Glomerular endothelial cell (primary cell): ENCODE results near the genes NDN, HERC2 and NSMCE3.

DNA sequence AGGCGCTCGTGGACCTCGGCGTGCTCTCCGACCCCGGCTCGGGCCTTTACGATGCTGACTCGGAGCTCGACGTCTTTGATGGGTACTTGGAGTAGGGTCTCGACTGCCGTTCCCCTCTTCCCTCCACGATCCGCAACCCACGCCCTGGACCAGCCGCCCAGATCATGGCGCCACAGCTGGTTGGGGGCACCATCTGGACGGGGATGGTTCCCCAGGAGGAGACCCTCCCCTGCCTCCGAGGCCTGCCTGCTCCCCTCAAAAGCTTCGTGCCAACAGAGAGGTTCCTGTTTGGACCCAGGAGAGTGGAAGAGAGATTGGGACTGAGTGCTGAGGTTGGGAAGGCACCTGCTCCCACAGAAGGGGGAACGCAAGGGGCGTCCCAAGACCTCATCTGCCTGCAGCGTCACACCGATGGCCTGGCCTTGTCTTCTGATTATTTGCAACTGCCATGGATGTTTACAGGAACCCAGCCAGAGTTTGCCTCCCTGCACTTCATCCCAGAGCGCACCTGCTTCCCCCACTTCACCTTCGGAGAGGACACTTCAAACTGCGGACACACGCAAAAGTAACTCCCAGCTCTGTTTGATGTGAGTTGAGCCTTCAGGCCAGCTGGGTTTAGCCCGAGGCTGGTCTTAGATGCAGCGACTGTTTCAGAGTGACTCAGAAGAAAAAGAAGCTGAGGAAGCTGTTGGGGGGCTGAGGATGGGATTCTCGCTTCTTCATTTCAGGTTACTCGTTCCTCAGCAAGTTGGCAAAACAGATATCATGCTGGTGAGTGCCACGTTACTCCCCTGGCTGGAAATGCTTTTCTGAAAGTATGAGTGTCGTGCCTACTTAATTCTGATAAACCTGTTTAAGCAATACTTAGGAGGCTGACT, 71.1 kb upstream of the NIPA1 start:
- RAMPAGE, long total RNA = no peak

DNA sequence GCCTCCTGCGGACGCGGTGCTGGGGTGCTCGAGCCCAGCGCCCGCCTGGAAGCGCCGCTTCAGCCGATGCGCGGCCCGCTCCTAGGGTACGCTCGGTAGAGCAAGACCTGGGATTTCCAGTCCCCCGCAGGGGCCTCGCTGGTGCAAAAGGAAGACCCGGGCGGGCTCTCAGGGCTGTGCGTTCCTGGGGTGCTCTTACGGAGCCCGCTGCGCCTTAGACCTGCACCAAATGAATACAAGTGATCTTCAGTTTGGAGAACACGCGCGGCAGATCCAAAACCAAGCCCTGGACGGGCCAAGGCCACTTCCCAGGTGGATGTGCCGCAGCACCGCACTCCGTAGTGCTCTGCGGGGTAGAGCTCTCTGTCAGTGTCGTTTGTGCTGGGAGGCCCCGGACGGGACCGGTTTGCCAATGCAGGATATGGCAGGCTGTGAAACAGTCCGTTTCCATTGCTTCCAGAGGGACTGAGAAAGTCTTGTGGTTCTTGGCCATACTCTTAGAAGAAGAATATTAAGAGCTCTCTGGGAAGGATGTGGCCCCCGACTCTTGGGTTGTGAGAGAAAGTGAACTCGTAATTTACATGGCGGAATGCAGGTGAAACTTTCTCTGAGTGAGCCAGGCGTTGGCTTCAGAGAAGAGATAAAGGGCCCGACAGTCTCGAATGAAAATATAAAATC, 918 bp downstream of the NIPA1 start:
- RAMPAGE, long total RNA = no peak

DNA sequence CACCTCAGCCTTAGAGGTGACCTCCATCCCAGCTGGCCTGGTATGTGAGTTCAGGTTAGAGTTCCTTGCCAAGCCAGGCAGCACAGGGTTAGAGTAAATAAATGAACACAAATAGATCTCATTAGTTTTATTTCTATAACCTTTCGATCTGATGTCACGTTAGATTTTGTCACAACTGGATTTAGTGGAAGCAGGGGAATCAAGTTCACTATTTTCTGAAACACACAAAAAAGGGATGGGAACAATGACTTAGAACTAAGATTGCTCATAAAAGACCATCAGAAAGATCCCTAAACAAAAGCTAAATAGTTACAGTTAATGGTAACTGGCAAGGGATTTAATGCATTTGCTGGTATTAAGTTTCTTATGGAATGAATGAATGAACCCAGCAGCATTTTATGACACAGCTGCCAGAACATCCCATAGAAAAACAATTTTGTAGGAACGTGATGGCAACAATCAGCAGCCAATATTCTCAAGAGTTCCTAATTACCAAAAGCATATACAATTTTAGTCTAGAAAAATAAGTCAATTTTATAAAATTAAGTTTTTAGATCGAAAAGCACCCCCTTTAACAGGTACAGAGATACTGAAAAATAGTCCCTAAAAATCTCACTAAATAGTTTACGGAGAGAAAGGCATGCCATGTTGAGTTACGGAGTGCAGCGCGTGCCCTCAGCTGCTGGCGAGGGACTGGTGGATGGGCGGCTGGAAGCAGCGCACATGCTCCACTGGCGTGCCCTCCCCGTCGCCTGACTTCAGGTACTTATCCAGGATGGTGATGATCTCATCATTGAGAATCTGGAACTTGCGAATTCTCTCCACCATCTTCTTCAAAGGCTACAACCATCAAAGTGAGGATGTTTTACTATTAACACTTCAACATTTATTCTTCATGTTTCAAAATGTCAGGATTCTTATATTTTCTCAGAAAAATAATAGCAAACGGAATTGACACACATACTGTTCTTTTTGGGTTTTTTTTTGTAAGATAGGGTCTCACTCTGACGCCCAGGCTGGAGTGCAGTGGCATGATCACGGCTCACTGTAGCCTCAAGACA, 31.2 kb downstream of the NIPA2 start:
- RAMPAGE, long total RNA = no peak

DNA sequence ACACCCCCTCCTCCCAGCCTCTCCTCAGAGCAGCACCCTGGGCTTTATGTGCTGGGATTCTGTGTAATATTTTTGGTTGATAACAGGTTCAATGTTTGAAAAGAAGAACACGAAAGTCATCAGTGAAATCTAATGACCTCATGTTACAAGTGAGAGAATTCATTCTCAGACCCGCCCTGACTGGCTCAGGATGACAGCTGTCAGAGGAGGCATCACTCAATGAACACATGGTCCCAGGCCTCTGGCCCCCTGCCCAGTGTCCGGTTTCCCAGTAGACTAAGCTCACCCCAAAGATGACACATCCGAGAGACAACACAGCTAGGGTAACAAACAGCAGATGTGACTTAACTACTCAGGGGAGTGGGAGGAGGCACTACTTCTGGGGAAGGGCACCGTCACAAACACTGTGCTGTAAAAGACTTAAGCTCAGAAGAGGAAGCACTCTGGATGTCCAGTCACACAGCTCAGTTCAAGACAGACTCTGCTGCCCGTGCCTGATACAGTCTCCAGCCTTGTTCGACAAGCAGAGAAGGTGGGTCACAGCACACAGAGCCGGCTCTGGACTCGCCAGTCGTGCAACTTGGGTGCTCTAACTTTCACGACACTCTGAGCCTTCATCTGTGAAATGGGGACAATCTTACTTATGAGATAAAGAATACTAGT, 49.0 kb downstream of the NIPA2 start:
- RAMPAGE, long total RNA = no peak

GRCh38 chr15:23512730-23513208, 52.7 kb upstream of the MKRN3 start:
- RAMPAGE, long total RNA = no peak

DNA sequence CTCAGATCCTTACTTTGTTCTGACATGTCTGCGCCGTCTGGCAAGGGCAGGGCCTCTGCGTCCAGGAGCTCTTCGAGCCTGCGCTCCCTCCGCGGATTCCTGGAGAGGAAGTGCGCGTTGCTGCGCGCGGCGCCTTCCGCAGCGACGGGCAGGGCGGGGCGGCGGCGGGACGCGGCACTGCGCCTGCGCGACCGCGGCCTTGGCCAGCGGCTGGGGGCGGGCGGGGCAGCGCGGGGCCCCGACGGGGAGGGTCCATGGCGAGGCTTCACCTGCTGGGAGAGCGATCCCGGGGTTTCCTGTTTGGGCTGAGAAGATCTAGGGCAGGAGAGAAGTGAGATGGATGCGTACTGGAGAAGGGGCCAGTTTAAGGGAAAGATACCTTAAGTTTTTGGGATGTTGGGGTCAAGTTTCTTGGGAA, at the start of gene NDN:
Gene NDN, minus strand, starts transcription at position 114 of the 418 bp plus-strand sequence.
- RAMPAGE, long total RNA = no peak

- RAMPAGE, long total RNA = no peak
Observed at GRCh38 chr15:24260944-24261311, 414.6 kb upstream of the NPAP1 start.

DNA sequence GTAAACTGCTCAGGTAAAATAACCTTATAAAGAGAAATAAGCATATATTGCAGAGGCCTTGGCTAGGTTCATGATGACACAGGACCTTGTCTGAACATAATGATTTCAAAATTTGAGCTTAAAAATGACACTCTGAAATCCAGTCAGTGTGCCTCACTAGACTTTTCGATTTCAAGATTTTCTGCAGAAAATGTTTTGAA, 27.0 kb downstream of the SNRPN start:
- RAMPAGE, long total RNA = no peak

GRCh38 chr15:25439136-25439442, 265 bp upstream of the UBE3A start:
- RAMPAGE, long total RNA = no peak

DNA sequence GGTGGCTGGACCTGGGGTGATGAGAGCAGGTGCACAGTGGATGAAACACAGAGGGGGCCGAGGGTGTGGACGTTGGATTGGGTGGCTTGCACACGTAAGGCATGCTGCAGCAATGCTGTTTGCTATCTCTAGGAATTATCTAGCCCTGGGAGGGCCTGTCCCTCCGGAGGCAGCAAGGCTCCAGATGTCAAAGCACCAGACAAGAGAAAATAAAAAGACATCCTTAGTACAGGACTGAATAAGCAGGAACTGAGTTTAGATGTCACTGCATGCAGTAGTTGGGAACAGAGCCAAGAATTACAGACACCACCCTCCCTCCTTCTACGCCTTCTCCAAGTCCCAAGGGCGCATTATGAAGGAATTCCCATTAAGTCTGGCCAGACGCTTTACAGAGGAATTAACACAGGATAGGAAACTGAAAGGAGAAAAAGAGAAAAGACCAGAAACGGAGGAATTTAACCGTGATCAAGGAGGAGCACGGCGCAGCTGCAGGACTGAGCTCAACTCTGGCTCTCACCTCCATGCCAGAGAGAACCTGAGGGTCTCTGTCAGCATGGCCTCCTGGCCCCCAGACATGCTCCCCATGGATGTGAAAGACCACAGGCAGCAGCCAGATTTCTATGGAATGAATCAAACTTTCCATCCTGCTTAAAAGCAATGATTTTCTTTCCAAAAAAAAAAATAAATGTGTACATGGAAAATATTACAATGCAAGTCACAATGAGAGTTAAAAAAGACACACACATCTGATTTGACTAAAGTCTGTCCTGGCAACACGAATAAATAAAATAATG, 13.8 kb downstream of the ATP10A start:
- RAMPAGE, long total RNA = no peak

DNA sequence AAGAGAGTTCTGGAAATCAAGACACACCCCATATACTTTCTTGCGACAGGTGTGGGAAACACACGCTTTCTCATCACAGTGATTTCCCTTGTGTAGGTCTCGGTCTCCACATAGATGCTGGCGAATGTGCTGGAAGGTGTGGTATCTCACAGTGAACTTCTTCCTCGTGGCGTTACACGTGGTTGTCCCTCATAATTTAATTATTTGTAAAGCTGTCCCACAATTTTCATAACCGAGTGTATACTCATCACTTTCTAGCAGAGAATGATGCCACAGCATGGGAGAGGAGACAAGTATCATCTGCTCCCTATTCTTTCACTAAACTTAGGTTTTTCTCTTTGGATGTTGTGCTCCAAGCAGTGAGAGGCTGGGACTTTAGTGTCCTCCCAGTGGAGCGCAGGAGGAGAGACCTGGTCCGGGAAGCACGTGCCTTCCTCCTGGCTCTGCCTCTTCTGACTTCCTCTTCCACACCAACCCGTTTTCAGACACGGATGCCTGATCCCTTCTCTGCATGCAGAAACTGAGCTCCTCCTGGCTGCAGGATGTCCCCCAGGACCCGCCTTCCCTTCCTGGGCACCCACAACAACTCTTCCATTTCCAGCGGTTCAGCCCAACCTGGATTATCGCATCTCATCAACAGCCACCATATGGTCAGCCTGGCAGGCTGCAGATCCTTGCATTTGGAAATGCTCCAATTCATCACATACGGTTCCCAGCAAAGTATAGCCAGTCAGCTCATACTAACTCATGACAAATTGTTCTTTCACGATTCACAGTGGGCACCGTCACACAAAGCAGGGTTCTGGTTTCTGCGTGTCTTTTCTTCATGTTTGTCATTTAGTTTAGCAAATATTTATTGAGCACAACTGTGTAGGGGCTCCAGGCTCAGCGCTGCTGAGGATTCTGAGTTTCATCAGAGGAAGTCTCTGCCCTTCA, 124.7 kb downstream of the GABRG3 start:
- RAMPAGE, long total RNA = no peak

DNA sequence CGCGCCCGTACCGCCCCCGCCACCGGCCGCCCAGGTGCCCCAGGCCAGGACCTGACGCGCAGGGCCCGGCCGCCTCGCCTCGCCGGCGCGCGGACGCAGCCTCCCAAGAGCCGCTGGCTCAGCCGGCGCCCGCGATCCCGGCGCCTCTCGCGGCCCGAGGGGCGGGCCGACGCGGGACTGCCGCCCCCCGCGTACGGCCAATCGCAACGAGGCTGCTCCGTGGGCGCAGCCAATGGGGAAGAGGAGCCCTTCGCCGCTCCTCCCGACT, at the start of gene HERC2:
Gene HERC2, minus strand, starts transcription at position 156 of the 268 bp plus-strand sequence.
- RAMPAGE, long total RNA = start-site peak on the minus strand centred at position 112 of the sequence, 56 bp wide, 552 and 871 reads in 2 replicates

DNA sequence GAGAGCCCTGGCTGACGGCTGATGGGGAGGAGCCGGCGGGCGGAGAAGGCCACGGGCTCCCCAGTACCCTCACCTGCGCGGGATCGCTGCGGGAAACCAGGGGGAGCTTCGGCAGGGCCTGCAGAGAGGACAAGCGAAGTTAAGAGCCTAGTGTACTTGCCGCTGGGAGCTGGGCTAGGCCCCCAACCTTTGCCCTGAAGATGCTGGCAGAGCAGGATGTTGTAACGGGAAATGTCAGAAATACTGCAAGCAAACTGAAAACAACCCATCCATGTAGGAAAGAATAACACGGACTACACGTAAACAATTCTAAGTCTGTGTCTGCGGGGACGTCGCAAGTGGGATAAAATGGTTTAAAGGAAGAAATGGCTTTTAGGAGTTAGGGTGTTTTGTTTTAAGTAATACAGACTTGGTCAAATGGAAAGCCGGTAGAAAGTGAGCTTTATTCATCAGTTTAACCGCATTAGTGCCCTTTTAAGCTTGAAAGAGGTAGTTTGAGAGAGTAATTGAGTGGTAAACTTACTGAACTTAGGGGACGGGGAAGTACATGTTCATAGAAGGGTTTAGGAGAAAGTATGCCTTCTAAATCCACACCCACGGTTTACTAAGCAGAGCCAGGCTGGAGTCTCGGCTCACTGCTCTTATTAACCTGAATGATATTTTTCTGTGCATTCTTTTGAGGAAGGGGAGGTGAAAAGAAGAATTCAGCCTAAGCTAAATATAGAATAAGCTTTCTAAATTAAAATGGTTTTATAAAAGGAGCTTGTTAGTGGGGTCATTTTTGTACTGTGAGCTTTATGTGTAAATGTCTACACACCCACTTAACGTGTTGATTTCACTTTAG, 26.3 kb upstream of the GOLGA8M start:
- RAMPAGE, long total RNA = no peak

- RAMPAGE, long total RNA = no peak
Observed at GRCh38 chr15:28886312-28886744, 554 bp downstream of the APBA2 start.

DNA sequence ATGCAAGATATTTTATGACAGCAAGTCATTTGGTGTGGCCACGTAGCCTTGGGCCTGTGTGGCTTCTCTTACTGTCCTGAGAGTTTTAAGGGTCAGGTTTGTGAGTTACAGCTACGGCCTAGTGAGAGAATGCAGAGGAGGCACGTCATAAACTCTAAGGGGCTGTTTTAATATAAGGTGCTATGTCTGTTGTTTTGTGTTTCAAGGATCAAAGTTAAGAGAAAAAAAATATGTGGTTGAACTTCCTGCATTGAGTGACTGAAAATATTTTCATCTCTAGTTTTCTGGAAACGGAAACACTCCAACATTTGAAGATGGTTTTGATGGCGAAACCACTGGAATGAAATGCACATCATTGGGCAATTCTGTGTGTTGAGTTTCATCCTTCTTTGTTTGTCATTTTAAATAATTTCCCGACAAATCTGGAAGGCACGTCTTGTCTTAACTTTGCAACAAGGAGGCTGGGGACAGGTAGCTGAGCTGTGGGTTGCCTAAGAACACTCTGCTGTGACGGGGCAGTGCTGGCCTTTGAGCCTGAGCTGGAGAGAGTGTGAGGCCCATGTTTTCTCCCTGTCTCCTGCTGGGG, 5.1 kb downstream of the APBA2 start:
- RAMPAGE, long total RNA = no peak

- RAMPAGE, long total RNA = no peak
Observed at GRCh38 chr15:29269518-29270013, at the start of gene NSMCE3. Gene NSMCE3 (minus strand): TSS chr15:29269822.

DNA sequence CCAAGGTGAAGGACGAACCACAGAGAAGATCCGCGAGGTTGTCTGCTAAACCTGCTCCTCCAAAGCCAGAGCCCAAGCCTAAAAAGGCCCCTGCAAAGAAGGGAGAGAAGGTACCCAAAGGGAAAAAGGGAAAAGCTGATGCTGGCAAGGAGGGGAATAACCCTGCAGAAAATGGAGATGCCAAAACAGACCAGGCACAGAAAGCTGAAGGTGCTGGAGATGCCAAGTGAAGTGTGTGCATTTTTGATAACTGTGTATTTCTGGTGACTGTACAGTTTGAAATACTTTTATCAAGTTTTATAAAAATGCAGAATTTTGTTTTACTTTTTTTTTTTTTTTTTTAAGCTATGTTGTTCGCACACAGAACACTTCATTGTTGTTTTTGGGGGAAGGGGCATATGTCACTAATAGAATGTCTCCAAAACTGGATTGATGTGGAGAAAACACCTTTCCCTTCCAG, 91.5 kb downstream of the TJP1 start:
- RAMPAGE, long total RNA = no peak

DNA sequence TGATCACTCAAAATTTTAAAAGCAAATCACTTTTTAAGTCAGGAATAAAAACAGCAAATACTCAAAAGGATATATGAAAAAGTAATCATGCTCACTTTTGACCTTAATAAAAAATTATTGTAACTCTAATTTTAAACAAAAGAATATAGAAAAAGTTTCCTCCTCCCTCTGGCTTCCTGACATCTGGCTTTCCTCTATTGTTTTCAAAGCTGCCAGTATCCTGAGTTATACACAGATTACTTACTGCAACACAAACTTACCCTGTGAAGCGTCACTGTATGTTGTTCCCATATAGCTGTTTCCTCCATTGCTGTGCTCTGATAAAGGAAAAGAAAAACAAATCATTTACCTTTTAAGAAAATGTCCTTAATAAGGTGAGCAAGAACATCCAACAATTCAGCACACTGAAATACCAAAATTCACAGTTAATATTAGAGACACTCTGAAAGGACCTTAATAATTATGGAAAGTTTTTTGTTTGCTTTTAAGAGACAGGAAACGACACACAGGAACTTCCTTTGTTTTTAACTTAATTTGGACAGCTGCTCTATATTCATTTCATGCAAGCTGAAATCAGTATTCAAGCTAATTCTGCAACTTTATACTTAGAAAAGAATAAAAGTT, 21.8 kb downstream of the TJP1 start:
- RAMPAGE, long total RNA = no peak

DNA sequence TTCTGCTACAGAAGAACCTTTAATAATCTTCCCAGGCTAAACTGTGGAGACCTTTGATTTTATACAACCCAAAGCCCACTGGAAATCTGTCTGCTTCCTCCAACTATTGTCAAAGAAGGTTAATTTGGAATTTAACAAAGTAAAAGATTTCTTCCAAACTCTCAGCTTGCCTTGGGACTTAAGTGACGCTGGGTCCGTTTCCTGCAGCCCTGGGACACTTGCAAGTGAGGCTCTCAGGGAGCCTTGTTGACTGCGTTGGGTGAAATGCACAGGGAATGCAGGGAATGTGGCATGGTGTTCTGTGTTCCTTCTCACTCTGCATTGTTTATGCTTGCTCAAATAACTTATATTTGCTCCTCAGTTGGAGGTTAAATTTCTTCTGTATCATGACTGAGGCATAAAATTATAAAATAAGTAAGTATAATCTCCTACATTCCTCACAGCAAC, 60.8 kb upstream of the TJP1 start:
- RAMPAGE, long total RNA = no peak

GRCh38 chr15:29885225-29885685, 63.0 kb upstream of the TJP1 start:
- RAMPAGE, long total RNA = no peak